ENCODE measurements around the genes SPATA31A3 and PRKACG.

GRCh38 chr9:63346306-63347041, 1938.5 kb downstream of the FOXD4L5 start:
- RRBS, result 6% methylated on average over 1 of the region's 14 CpGs

DNA sequence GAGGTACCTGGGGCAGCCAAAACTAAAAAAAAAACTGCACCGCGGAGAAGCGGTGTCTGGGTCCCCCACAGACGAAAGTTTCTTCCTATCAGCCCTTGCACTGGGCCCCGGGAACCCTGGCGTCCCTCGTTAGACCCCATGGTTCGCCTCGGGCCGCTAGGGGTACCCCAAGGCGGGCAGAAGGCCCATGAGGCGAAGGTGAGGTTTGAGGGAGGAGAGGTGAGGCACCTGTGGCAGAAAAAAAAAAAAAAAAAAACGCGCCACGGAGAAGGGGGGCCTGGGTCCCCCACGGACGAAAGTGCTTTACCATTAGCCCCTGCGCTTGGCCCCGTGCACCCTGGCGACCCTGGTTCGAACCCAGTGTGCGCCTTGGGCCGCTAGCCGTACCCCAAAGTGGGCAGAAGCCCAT, 1576.2 kb downstream of the FOXD4L5 start:
- RRBS, result no CpG with 5 or more reads among the region's 24 CpGs

DNA sequence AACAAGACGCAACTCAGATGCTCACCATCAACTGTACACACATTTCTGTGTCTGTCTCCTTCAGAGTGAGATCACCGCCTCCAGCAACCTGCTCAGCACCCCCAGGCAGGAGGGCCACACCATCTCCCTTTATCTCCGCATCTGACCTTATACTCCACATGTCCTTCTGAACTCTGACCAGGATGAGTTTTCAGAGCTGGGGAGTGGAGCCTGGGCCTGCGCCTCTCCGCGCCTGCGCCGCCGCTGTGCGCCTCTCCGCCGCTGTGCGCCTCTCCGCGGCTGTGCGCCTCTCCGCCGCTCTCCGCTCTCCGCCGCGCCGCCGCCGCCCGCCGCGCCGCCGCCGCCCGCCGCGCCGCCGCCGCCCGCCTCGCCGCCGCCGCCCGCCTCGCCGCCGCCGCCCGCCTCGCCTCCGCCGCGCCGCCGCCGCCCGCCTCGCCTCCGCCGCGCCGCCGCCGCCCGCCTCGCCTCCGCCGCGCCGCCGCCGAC, 89.3 kb downstream of the FOXD4L5 start:
- RRBS, result no CpG with 5 or more reads among the region's 71 CpGs

GRCh38 chr9:66992383-66992714, at the start of gene SPATA31A3:
Gene SPATA31A3, minus strand, starts transcription at chr9:66992550.
- RRBS, result no CpG with 5 or more reads among the region's 7 CpGs

GRCh38 chr9:67058890-67059669, 66.7 kb upstream of the SPATA31A3 start:
- RRBS, result no CpG with 5 or more reads among the region's 76 CpGs

DNA sequence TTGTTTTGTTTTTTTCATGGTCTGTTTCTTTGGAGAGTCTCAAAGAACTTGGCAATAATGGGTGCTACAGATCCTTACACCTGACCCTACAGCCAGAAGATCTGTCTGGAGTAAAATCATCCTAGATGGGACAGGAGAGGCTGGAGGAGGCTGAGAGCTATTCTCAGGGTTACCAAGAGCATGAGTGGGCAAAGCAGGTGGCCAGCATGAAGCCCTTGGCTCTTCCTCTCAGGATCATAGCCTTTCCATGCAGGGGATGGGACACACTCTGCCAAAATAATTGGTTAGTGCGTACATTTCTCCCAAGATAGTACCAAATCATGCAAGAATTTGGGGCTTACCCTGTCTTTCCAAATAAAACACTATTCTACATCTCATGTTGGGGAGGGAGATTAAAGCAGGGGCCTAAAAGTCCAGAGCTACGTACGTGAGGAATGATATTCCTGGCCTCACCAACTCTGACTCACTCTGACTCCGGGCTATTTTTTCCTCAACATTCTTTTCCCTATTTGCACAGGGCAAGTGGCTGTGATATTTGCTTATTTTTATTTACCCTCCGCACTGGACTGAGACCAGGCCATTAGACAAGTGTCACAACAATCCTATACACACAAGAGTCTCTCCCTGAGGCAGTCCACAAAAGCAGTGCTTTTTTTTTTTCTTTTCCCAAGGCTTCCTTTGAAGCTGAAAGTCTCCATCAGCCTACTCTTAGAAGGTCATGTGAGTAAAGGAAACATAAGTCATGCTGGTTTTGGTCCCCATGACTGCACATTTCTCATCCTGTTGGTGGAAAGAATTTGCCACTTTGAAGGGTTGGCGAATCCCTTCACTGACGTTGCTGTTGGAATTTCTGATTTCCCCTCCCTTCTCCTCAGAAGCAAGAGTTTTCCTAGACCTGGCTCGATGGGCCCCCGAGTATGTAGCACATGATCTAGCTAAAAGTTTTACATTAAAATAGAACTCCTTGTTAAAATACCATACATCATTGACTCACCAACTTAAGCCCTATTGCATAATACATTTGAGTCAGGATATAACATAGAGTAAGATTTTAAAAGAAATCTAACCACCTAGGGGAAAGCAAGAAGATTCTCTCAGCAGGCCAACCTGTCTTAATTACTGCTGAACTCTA, 40.0 kb downstream of the TMEM252 start:
- RRBS, result no CpG with 5 or more reads among the region's 9 CpGs

GRCh38 chr9:68560146-68560530, 19.5 kb upstream of the TMEM252 start:
- RRBS, result no CpG with 5 or more reads among the region's 10 CpGs

DNA sequence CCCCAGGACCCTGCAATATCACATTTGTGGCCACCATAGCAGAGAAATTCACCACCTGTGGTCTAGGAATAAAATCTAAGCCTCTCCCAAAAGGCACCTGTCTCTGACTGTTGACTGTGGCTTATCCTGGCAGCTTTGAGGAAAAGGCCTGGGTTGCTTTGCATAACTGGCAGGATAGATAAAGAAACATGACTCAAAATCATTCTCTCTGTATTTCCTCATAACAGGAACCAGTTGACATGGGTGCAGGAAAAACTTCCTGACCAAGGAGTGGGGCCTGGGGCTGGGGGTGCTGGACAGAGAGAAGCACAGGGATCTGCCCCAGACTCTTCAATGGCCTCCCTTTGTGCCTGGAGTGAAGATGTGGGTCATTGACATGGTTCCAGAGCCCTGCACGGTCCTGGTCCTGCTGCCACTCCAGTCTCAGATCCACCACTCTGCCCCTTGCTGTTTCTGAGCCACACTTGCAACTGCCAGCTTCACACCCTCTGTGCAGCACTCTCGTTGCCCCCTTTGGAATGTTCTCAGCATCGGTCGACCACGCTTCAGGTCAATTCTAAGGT, 10.0 kb downstream of the PIP5K1B start:
- RRBS, result no CpG with 5 or more reads among the region's 5 CpGs

DNA sequence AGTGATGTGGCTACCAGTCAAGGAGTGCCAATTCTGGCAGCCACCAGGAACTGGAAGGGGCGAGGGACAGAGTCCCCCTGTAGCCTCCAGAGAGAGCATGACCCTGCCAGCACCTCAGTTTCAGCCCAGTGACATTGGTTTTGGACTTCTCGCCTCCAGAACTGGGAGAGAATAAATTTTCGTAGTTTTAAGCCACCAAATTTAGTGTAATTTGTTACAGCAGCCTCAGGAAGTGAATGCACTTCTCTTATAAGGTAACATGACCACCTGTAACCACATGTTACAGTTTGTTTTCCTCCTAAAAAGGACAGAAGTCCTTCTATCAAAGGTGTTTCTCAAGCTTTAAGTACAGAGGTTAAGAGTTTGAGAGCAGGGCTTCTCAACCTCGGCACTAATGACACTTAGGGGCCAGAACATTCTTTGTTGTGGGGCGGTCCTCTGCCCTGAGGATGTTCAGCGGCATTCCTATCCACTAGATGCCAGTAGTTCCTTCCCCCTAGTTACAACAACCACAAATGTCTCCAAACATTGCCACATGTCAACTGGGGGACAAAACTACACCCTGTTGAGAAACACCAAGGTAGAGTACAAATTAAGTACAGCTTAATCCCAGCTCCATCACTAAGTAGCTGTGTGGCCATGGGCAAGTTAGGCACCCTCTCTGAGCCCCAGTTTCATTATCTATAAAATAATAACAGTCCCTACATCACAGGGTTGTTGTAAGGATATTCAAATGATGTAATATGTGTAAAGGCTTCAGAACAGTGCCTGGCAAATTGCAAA, 30.4 kb upstream of the PABIR1 start:
- RRBS, result no CpG with 5 or more reads among the region's 6 CpGs

DNA sequence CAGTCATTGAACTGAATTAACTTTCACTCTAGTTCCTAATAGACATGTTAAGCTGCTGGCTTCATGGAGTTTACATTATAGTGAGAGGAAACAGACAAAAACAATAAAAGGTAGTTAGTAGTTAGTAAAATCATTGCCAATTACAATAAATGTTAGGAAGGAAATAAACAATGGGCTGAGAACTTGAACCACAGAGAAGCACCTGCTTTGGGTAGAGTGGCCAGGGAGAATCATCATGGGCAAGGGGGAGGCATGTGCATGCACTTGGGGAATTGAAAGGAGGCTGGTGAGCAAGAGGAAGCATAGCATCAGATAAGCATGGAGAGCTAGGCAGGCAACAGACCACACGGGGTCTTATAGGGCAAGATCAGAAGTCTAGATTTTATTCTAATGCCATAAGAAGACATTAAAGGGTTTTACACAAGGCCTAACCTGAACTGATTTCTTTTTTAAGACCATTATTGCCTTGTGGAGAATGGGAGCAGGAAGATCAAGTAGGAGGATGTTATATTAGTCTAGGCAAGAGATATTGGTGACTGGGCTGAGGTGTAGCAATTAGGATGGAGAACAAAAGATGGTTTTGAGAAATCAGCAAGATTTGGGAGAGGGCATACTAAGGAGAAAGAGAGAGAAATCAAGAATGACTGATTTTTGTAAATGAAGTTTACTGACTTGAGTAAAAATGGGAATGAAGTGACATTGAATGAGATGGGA, 18.6 kb downstream of the PABIR1 start:
- RRBS, result no CpG with 5 or more reads among the region's 1 CpG

DNA sequence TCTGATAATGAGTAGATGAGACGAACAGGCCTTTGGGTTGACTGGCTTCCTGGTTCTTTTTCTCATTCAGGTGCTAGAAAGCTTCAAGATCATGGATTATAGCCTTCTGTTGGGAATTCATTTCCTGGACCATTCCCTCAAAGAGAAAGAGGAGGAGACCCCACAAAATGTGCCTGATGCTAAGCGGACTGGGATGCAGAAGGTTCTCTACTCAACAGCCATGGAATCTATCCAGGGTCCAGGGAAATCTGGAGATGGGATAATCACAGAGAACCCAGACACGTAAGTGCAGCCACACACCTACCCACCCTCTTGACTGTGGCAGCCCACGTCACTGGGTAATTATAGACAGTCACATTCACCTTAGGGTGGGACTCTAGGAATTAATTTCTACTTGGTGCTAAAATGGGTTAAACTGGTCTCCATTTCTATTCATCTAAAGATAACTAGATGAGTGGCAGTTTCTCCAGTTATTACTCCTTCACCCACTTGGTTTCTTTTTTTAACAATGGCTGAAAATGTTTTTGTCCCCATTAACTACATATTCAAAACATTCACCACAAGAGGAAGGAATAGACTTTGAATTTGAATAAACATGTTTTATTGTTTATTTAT, 96.3 kb downstream of the PRKACG start:
- RRBS, result no CpG with 5 or more reads among the region's 4 CpGs

GRCh38 chr9:68942113-68942446, 71.8 kb downstream of the PRKACG start:
- RRBS, result no CpG with 5 or more reads among the region's 4 CpGs

- RRBS, result no CpG with 5 or more reads among the region's 47 CpGs
Measured at GRCh38 chr9:69013762-69014330, at the start of gene PRKACG. Gene PRKACG, minus strand, starts transcription at chr9:69014113.

- RRBS, result no CpG with 5 or more reads among the region's 6 CpGs
Measured at GRCh38 chr9:69085899-69086464, 50.4 kb downstream of the FXN start.

DNA sequence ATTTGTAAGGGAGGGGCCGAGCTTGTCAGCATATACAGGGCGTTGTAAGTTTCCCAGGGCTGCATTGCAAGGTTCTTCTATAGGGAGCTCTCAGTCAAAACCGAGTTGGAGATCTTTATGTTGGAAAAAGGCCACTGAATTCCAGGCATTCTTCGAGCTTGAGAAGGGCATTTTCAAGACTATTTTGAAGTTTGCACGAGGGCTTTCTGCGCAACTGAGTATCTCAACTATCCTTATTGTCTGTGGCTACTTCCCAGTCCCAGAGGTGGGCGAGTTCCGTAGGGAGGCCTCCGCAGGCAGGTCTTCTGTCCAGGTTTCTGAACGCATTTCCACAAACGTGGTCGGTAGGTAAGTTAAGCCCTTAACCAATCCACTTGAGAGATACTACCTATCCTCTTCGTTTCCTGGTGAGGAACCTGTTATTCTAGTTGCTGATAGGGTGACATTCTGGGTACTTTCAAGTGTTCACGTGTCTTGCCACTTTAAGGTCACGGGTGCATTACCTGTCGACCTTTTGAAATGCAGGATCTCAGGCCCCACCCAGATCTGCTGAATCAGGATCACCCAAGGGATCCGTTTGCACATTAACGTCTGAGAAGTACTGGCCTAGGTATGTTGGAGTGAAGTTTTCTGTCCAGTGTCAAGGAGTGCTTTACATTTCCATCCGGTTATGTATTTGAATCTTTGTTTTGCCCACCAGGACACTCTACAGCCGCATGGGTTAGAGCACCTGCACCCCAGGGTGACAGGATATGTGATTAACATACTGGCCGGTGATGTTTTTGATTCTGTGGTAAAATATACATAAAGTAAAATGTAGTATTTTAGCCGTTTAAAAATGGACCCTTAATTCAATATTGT, 51.3 kb upstream of the TJP2 start:
- RRBS, result no CpG with 5 or more reads among the region's 22 CpGs

DNA sequence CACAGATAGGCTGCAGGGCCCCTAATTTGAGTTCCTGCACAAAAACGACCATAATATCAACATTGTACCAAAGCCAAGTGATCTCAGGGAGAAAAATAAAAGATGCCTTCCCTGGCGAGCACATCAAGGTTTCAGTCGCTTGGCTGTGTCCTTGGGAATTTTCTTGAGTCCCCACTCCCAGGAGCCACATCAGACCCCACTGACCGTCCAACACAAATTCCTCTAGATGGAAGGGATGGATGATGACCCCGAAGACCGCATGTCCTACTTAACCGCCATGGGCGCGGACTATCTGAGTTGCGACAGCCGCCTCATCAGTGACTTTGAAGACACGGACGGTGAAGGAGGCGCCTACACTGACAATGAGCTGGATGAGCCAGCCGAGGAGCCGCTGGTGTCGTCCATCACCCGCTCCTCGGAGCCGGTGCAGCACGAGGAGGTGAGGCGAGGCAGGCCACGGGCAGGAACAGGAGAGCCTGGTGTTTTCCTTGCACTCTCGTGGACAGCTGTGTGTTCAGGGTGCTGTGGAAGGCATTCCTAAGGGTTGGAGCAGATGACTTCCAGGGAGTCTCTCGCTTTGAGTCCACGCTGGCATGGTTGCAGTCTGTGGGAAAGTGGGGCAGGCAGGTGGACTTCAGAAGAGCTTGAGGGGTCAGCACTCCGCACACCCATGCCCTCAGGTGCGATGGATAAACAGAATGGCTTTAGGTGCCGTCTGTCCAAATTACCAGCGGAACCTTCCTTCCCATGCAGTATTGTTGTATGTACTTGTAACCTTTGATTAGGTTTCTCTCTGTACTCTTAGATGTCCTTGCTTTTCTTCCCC, 73.9 kb downstream of the TJP2 start:
- RRBS, result no CpG with 5 or more reads among the region's 30 CpGs

DNA sequence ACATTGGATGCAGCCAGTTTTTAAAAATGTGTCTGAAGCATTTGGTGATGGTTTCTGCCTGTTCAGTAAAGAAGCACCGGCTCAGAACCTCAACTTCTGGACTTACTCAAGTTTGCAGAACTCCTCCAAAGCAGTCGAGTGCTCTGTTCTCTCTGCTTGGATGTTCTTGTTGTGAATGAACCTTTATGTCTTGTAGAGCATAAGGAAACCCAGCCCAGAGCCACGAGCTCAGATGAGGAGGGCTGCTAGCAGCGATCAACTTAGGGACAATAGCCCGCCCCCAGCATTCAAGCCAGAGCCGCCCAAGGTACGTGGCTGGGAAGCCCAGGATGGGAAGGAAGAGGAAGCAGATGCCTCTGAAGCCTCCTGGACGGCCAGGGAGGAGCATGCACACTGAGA, 75.1 kb downstream of the TJP2 start:
- RRBS, result no CpG with 5 or more reads among the region's 8 CpGs

DNA sequence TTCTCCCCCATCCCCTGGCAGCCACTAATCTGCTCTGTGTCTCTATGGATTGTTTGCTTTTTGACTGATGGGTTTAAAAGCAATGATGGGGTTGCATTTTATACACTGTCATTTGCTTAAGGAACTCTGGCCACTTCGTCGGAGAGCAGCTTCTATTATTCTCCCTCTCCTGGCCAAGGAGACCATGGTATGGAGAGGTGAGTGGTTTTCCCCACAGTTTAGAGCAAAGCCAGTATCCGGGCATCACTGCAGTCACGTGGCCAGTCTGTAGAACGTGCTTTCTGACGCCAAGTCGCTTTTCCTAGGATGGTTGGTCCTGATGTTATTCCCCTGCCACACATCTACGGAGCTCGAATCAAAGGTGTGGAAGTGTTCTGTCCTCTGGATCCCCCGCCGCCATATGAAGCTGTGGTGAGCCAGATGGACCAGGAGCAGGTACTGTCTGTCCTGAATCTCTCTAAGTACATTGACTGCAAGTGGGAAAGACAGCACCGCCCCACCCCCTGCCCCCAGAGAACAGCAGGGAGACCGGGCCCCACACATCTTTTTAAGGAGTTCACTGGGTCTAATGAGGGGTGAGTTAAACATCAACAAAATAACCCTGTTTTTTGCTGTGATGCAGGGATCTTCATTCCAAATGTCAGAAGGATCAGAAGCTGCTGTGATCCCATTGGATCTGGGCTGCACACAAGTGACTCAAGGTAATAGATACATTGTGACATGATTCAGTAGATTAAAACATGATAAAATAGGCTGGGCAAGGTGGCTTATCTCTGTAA, 58.5 kb downstream of the ENTREP1 start:
- RRBS, result no CpG with 5 or more reads among the region's 13 CpGs

DNA sequence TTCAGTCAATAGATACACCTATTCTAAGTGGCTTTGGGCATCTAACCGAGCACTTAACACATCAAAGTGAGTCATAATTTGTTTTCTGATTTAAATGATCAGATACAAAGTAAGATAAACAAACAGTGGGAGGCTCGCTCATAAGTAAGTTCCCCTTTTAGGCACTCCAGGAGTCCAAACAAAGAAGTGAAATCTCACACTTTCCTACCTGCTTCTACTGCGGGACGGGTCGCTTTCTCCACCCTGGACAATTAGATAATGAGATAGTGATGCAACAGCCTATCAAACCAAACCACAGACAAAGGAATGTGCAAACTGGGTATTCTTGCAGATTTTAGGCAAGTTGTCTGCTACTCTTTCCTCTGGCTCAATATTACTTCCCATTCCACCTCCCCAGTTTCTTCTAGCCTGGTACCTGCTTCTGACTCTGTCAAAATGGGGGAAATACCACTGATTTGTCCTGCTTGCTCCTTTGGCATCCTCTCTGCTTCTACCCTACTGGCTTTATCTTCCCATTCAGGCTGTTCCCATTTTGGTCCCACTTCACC, 89.9 kb downstream of the APBA1 start:
- RRBS, result no CpG with 5 or more reads among the region's 5 CpGs

All from HTR-8/SVneo (cell line).